Astrocyte (in vitro differentiated cells and primary cell): Measurements from ENCODE around the genes ELAVL4, NRDC and BTF3L4.

DNA sequence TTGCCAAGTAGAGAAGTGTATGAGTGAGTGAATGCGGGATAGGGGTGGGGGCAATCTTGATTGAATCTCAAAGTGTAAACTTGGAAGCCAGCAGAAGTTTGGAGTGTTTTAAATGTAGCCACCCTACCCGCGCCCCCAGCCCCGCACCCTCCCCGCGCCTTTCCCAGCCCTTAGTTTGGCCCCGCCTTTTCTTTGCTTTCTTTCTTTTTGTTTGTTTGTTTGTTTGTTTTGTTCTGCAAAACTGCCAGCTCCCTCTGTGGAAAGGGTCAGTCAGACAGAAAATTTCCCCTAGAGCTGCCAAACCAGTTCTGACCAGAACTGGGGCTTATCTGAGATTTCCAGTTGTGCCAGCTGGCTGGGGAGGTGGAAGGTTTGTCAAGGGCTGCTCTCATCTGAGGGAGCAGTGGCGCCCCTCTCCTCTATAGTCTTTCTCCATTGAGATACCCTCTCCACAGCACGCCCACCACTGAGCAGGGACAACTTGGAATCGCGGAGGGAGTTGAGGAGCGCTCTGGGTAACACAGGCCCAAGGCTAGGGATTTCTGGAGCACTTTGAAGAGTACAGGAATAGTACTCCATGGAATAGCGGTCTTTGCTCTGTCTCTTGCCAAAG, 708 bp upstream of the BEND5 start:
- PRO-cap: no peak
- RRBS, 2 experiments: no CpG with 5 or more reads among the region's 13 CpGs

GRCh38 chr1:49257086-49258286, 480.8 kb upstream of the BEND5 start:
- PRO-cap: no peak
- RRBS, 2 experiments: no CpG with 5 or more reads among the region's 35 CpGs

- PRO-cap: no peak
- RRBS, 2 experiments: no CpG with 5 or more reads among the region's 26 CpGs
These were observed 143.0 kb downstream of the AGBL4 start for GRCh38 chr1:49880678-49881141.

- PRO-cap: no peak
- RRBS, 2 experiments: no CpG with 5 or more reads among the region's 55 CpGs
These were observed 24.1 kb upstream of the AGBL4 start for GRCh38 chr1:50047690-50048470.

DNA sequence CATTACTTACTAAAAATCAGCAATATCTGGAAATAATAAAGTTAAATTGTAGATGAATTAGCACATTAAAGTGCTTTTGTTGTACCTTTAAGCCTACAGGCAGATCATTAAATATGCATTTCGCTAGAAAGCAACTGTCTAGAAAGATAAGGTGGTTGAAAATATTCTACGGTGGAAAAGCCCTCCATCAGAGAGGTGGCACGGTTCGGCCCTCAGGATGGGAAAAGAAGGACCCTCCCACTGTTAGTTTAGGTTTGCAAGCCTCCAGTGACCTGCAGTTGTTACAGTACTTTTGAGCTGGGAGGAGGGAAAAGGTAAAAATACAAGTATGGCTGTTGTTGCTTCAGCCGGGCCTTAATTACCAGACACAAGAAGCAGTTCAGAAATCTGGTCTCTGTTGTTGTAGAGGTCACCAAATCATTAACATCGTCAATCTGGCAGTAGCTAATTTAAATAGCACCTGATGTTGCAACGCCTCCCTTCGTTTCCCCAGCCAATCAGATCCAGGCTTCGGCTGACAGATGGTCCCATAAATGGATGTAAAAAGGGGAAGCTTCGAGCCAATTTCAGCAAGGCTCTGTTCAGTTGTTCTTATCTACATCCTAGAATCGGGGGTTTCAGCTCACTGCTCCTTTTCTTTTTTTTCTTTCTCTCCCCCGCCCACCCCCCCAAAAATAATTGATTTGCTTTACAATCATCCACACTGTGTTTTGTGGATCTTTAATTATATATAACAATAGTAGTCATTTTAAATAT, at the start of gene ELAVL4:
TSS of gene ELAVL4 (plus strand) at position 558 of the 756 bp plus-strand sequence.
- PRO-cap: no peak
- RRBS, 2 experiments: no CpG with 5 or more reads among the region's 12 CpGs

DNA sequence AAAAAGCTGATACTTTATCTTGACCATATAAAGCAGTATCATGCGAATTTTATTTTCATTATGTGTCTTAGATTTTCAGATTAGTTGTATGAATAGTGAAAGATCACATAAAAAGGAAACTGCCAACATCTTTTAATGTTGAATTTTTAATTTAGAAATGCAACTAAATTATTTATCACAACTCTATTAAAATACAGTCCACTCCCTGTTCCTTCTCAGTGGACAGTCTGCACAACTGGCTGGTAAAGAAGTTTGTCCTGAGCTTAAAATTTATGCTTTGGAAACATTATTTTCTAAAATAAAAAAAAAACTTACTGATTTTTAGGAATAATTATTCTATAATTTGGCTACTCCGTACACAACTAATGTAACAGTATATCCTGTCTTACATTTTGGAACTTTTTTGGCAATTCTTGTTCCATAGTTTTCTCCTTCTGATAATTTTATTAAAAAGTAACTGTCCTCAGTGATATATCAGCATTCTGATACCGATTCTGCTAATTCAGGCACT, 9.5 kb downstream of the CDKN2C start:
- PRO-cap: no peak
- RRBS, 2 experiments: no CpG with 5 or more reads among the region's 3 CpGs

- PRO-cap: no peak
- RRBS, 2 experiments: no CpG with 5 or more reads among the region's 5 CpGs
These were observed 1.3 kb downstream of the RNF11 start for GRCh38 chr1:51237465-51237771.

DNA sequence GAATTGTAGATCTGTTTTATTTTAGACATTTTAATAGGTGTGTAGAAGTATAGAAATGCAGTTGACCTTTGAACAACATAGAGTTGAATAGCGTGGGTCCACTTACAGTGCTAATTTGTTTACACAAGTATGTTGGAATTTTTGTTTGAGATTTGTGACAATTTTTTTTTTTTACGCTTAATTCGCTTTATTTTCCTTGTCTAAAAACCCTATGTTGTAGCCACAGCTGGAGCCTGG, 14.2 kb downstream of the RNF11 start:
- PRO-cap: unidirectional peak, plus-strand start at position 123 of the sequence
- RRBS, 2 experiments: no CpG with 5 or more reads among the region's 3 CpGs

- PRO-cap: no peak
These were observed 45.9 kb downstream of the TTC39A start for GRCh38 chr1:51284527-51284845.

DNA sequence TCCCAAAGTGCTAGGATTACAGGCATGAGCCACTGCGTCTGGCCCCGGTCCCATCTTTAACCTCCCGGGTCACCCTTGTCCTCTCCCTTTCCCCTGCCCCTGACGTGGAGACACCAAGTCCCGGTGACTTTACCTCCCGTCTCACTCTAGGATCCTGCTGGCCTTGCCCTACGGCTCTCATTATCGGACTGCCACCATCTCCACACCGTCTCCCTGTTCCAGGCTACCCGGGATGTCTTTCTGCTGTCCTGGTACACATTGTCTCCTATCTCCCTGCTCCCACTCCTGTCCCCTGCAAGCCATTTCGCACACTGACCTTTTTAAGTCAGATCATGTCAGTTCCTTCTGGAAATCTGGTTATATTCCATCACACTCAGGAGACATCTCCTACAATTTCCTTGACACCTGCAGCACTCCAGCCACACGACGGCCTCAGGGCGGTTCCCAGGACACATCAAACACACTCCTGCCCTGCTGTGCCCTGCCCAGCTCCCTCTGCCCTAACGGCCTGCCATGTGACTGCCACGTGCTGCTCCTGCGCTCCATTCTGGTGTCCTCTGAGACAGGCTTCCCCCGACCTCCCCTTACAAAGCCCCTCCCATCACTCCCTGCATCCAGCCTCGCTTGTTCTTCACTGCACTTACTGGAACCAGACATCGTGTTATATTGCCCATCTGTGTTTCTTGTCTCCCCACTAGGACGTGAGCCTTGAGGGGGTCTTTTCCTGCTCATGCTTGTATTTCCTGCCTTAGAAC, 32.7 kb downstream of the TTC39A start:
- PRO-cap: no peak
- RRBS, 2 experiments: 95 to 99% methylated on average over 2 to 5 of the region's 21 CpGs

- PRO-cap: no peak
- RRBS, 2 experiments: 84 to 85% methylated on average over 2 of the region's 7 CpGs
These were observed 15.4 kb downstream of the TTC39A start for GRCh38 chr1:51314840-51315412.

DNA sequence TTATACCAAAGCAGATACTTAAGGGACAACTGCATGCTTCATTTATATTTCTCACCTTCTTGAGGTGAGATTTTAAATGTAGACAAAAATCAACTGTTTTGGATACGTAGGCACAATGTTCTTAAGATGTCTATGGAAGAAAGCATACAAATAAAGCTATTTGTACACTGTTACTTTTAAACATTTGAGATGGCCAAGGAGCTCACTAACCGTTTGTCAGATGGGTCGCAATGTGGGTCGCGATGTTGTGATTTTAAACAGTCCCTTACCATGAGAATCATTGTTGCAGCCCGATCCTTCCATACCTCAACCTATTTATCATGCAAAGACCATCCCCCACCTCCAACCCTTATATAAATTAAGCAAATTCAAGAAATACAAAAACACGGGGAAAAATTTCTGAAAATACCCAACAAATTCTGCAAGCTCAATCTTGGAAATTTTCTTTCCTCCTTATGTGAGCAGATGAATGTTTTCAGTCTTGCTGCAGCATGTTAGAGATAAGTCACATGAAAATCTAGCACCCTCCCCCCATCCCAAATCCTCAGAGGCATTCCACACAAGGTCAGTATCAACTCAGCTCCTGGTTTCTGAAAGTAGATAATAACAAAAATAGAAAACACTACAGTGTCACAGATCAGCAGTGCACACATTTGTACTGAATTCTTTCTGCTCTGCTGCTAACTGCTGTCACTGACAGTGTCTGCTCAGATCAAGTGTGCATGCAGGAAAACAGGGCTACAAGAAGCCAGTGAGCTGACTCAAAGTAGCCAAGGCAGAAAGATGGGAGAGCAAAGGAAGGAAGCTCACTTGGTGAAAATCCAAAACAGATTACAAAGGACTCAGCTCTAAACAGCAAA, 92.9 kb upstream of the TTC39A start:
- PRO-cap: no peak
- RRBS, 2 experiments: no CpG with 5 or more reads among the region's 7 CpGs

- PRO-cap: no peak
- RRBS, 2 experiments: no CpG with 5 or more reads among the region's 3 CpGs
These were observed 74.3 kb downstream of the EPS15 start for GRCh38 chr1:51444695-51445191.

DNA sequence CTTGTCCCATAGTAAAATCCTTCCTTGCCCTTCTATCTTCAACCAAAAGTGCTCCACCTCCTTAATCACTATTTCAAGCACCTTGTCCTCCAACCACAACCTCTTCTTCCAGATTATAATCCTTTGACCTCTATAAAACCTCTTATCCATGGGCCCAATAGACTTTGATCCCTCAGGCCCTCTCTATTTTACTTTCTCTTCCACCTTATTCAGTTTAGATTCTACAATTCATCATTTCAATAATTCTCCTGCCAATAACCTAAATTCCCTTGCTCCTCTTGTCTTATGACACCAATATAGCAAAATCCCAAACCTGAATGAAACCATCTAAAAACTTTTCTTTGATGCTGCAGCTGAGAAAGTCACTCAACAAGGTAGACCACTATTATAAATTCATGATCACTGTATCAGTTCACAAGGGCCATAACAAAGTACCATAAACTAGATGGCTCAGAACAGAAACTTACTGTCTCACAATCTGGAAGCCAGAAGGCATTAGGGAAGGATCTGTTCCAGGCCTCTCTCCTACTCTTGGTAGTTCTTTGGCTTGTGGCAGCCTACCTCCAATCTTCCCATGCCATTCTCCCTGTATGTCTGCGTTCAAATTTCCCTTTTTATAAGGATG, 24.8 kb downstream of the EPS15 start:
- PRO-cap: no peak
- RRBS, 2 experiments: no CpG with 5 or more reads among the region's 1 CpG

GRCh38 chr1:51619731-51620863, 3.2 kb downstream of the OSBPL9 start:
- PRO-cap: no peak
- RRBS, 2 experiments: no CpG with 5 or more reads among the region's 3 CpGs

DNA sequence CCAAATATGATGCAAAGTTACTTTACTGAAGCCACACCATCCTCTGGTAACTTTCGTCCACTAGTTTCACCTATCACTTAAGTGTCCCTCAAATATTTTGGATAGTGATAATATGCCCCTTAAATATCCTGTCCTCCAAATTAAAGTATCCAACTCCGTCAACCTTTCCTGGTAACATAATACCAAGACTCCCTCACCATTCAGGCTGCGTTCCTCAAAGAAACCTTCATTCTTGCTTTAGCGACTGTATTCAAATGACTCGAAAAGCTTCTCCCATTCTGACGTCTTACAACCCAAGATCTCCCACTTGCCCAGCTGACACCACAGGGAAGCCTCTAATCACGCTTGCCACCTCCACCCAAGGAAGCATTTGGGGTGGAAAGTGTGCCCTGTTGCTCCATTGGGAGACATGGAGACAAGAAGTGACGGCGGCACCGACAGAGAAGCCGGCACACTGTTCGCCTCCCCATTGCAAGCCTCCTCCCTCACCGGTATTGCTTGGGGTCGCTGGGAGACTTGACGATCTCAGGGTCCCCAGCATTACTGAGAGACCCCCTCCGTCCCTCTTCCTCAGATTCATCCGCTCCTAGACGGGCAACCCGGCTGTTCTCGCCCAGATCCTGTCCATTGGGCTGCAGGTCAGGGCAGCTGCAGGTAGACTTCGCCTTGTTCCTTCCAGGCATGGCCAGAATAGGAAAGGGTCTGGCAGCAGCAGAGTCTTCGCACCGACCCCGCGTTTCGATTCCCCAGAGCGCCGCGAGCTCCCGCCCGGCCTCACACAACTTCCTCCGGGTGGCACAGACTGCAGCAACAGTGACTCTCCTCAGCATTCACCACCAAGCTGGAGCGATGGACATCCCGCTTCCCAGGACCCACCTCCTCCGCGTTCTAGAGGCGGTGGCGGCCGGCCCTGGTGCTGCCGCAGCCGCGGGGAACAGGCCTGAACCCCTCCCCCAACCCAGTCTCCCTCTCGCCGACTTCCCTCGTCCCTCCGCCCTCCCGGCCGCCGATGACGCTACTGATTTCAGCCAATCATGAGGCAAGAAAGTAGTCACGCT, at the start of gene NRDC:
TSS of gene NRDC (minus strand) at position 942 of the 1,058 bp plus-strand sequence.
- PRO-cap: bidirectional peak, plus-strand start outside the sequence, minus-strand start at position 890 of the sequence
- RRBS, 2 experiments: 1 to 4% methylated on average over 2 to 25 of the region's 51 CpGs

- PRO-cap: bidirectional peak, plus-strand start at chr1:52056334, minus-strand start at chr1:52056103
- RRBS, 2 experiments: no CpG with 5 or more reads among the region's 59 CpGs
These were observed at the start of gene BTF3L4 for GRCh38 chr1:52055943-52056641. Gene BTF3L4, plus strand, starts transcription at chr1:52056295.

- PRO-cap: unidirectional peak, minus-strand start at chr1:52142989
- RRBS, 2 experiments: 1 to 3% methylated on average over 39 to 41 of the region's 67 CpGs
These were observed 733 bp downstream of the ZFYVE9 start for GRCh38 chr1:52142327-52143316.

DNA sequence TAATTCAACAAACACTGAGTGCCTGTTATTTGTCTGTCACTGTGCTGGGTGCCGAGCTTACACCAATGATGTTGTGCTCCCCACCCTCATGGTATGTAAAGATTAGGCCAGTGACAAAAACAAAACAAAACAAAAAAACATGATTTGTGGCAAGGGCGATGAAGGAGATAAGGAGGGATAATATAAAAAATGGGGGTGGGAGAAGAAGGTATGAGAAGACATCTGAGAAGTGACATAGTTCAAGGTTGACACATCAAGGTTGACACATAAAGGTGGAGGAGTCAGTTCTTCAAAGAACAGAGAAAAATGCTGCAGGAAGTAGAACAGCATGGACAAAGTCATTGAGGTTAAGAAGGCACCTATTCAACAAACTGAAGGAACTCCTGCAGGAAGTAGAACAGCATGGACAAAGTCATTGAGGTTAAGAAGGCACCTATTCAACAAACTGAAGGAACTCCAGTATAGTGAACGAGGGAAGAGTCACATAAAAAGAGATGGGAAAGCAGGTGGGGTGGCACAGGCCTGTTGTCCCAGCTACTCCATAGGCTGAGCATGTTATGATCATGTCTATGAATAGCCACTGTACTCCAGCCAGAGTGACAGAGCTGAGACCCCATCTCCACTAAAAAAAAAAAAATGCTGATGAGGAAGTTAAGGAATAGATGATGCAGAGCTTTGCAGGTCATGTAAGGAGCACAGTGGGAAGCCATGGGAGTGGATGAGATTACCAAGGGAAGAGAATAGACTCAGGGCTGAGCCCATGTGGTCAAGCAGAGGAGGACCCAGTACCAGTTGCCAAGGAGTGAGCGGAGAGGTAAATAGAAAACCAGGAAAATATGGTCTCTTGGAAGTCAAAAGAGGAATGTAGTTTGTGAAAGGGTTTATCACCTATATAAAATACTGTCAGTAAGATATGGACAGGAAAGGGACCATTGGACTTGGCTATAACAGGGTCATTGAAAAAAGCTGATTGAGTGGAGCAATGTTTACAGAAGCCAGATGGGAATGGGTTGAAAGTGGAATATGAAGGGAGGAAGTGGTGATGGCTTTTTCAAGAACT, 101.6 kb downstream of the ZFYVE9 start:
- PRO-cap: no peak
- RRBS, 2 experiments: no CpG with 5 or more reads among the region's 4 CpGs

DNA sequence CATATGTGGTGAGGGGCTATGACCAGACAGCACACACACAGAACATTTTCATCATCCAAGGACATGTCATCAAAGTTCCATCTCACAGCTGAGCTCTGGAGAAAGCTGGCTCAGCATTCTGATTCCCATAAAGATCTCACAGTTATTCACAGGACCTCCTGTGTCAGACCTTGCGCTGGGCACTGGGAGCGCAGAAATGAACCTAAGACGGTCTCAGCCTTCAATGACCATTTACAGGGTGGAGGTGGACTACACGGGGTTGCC, 1.0 kb downstream of the CC2D1B start:
- PRO-cap: no peak
- RRBS, 2 experiments: no CpG with 5 or more reads among the region's 4 CpGs